Airway epithelial cell (primary cell): Measurements from ENCODE around the genes SRY, AMELY and RBMY1F.

GRCh38 chrY:2786951-2788013 lies at the start of gene SRY:
Gene SRY, minus strand, starts transcription at chrY:2787682.
- RAMPAGE, long total RNA = no peak

DNA sequence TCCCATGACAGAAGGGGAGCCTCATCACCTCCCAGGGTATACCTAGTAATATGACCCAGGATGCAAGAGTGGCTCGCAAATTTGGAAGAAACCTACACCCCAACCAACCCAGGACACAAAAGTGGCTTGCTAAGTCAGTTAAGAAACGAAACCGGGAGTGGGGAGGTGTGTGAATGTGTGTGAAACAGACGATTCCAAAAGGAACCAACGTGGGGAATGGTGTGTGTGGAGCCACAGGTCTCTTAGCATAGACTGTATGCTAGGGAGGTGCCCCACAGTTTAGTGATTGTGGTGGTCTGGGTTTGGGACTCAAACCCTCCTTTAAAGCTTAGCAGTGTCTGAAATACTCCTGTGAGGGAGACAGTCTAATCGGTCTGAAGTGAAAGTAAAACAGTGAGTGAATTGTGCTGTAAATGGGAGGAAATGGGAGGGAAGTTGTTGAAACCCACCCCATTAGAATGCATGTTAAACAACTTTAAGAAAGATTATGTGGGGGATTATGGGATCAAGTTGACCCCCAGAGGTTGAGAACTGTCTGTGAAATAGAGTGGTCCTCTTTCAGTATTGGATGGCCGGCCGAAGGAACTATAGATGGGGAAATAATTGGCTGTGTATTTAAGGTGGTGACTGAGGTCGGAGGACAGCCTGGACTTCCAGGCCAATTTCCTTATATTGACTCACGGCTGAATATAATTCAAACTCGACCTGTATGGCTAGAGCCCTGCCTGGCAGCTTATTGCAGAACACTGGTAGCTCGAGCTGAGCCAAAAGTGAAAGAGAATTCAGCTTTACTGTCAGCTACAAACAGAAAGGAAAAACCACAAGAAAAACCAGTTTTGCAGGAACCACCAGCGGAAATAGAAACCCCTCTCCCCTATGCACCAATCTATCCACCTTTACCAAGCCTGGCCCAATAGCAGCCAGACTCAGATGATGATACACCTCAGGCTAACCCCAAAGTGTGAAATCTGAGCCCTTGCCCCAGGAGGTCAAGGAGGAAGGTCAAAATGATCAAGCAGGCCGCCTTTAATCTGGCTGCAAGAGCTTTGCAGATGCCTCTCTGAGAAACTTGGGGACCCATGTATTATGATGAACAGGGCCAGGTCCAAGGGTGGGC lies 68.4 kb downstream of the ZFY start:
- RAMPAGE, long total RNA = no peak

DNA sequence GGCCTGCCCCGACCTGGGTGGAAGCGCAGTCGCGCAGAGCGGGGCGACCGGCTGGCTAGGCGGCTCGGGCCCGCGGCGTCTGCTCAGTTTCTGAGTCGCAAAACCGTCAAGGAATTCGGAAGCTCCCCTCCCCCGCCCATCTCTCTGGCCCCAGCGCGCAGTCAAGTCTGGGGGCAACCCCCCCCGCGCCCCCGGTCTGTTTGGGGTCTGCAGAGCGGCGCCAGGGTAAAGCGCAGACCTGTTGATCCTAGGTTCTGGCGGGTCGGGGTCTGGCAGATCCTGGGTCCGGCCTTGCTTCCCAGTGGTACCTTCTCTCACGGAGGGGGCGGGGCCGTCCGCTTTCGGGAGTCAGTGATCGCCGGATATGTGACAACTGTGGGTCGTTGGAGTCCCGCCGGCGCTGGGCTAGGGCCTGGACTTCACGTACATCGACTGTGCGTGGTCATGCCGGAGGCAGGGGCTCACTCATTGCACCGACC lies at the start of gene AMELY:
TSS of gene AMELY (minus strand) at position 318 of the 479 bp plus-strand sequence.
- RAMPAGE, long total RNA = no peak

DNA sequence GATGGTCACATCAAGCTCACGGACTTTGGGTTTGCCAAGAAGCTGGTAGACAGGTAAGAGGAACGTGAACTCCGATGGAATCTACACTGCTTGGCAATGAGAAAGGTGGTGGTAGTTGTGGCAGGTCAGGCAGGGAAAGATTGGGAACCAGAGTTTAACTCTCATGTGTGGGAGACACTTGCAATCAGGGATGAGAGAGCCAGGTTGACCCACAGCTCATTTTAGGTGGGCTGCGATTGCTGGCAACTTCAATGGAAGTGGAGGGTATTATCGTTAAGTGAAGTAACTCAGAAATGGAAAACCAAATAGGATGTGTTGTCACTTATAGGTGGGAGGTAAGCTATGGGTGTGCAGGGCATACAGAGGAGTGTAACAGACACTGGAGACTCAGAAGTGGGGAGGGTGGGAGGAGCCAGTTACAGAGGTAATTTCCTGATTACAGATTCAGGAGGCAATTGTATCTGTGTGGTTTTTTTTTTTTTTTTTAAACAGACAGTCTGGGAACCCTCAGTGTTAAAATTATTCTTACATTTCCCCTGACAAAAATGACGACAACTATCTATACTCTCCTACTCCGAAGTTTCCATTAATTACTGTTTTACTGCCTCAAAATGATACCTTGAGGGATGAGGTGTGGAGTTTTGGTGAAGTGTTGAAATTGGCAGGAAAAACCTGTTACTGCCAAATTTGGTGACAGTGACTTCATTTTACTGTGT lies 414.7 kb upstream of the AMELY start:
- RAMPAGE, long total RNA = no peak

- RAMPAGE, long total RNA = no peak
These were observed 469.4 kb upstream of the TSPY4 start for GRCh38 chrY:8867833-8868202.

DNA sequence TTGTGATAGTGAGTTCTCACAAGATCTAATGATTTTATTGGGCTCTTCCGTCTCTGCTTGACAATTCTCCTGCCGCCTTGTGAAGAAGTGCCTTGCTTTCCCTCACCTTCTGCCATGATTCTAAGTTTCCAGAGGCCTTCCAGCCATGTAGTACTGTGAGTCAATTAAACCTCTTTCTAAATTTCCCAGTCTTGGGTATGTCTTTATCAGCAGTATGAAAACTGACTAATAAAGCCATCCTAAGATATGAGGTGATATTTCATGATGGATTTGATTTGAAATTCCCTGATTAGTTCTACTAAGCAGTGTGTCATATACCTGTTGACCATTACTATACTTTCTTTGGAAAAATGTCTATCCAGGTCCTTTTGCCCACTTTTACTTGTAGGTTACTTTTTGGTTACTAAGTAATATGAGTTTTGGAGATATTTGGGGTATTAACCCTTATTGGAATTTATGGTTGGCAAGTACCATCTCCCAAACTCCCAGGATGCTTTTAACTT lies 91.0 kb downstream of the UTY start:
- RAMPAGE, long total RNA = no peak

GRCh38 chrY:13704973-13705615 lies 1.4 kb downstream of the TMSB4Y start:
- RAMPAGE, long total RNA = no peak

DNA sequence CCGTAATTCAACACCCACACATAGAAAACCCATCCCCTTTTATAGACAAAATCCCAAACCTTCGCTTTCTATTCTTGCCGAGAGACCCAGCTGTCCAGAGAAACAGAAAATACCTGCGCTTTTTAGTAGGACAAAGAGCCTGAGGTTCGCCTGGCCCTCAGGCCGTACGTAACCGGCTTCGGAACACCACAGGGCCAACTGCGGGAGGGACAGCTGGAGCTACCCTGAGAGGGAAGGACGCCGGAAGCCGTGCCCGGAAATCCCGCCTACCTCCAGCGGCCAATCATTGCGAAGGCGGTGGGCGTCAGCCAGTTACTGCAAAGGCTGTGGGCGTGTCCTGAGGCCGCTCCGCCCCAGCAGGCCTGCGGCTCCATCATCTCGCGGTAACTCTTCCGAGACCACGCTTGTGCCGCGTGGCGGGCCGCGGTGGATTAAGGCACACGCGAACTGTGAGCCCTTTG lies at the start of gene RBMY1F:
TSS of gene RBMY1F (minus strand) at position 202 of the 461 bp plus-strand sequence.
- RAMPAGE, long total RNA = no peak